Endometrial microvascular endothelial cells (primary cell): ENCODE data around the genes MEIS1 and PNO1.

GRCh38 chr2:65130377-65130987, 576 bp upstream of the RAB1A start:
- RAMPAGE, long total RNA = no peak

DNA sequence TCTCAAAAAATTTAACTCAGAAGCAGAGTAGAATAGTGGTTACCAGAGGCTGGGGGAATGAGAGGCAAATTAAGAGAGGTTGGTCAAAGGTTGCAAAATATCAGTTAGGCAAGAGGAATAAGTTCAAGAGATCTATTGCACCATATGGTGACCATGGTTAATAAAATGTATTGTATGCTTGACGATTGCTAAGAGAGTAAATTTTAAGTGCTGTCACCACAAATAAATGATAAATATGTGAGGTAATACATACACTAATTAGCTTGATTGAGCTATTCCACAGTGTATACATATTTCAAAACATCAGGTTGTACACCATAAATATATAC, 23.1 kb upstream of the ACTR2 start:
- RAMPAGE, long total RNA = no peak

GRCh38 chr2:65300942-65301604, 73.4 kb downstream of the ACTR2 start:
- RAMPAGE, long total RNA = no peak

DNA sequence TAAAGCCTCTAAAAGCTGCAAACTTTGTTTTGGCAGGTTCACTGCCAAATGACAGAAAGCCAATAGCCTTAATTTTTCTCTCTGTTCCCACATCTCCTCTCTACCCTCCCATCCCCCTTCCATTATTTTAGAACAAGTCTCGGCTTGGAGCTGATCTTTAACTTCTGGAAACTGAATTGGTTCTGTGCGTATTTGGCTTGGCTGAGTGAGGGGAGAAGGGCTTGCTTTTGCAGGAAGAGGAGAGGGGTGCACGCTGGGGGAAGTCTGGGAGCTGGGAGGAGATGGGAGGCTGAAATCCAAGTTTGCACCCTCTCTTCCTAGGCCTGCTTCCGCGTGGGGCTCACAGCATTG, 176.0 kb upstream of the SPRED2 start:
- RAMPAGE, long total RNA = no peak

- RAMPAGE, long total RNA = no peak
Measured at GRCh38 chr2:65630671-65630922, 198.2 kb upstream of the SPRED2 start.

DNA sequence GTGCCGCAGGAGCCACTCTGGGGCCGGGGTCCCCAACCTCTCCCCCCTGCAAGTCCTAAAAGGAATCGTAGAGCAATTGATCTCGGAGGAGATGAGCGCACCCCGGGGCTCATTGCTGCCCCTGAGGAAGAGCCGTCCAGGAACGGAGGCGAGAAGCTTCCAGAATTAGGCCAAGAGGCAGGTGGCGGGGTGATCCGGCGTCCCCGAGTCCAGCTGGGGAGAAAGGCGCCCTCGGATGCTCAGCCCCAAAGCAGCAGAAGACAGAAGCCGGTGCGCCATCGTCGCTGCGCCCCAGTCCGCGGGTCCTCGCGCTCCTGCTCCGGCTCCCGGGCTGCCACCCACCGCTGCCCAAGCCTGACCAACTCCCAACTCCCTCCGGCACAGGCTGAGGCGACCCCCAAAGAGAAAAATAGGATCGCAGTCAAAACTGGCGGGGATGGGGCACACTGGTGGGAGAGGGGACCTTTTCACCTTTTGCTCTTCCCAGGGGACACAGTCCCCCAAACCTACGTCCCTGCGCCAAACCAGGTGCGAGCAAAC, 8.6 kb upstream of the MEIS1 start:
- RAMPAGE, long total RNA = no peak

GRCh38 chr2:66434891-66436133, at the start of gene MEIS1:
MEIS1 (plus strand) TSS chr2:66435125.
- RAMPAGE, long total RNA = start-site peak on the plus strand at chr2:66435143-66435173, 19 and 26 reads in 2 replicates

DNA sequence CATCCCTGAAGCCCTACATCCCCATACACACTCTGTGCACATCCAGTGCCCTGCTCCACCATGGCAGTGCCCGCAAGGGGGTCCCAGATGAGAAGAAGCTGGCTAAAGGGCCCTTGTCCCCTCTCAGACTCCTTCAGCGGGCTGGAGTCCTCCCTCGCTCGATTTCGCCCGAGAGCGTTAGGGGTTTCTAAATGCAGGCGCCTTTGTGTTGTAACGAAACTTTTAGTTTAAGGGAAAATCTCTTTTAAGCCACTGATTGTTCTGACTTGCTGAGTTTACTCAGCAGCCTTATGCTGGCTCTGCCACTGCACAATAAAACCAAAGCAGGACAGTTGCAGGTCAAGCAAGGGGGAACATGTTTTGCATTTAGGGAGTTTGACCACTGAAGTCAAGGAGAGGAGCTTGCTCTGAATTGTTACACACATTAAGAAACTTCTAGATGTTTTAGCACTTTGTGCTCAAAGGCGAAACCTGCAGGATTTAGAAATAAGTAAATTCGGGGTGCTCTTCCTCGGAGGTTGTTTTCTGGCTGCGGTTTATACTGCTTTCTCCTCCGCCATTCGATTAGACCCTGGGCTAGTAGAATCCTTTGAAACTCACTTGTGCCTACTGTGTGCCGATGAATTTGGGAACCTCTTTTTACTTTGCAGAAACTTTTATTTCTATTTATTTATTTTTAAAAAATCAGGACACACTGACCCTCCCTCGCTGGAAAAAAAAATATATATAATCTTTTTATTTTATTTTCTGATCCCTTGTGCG, 3.4 kb downstream of the MEIS1 start:
- RAMPAGE, long total RNA = no peak

DNA sequence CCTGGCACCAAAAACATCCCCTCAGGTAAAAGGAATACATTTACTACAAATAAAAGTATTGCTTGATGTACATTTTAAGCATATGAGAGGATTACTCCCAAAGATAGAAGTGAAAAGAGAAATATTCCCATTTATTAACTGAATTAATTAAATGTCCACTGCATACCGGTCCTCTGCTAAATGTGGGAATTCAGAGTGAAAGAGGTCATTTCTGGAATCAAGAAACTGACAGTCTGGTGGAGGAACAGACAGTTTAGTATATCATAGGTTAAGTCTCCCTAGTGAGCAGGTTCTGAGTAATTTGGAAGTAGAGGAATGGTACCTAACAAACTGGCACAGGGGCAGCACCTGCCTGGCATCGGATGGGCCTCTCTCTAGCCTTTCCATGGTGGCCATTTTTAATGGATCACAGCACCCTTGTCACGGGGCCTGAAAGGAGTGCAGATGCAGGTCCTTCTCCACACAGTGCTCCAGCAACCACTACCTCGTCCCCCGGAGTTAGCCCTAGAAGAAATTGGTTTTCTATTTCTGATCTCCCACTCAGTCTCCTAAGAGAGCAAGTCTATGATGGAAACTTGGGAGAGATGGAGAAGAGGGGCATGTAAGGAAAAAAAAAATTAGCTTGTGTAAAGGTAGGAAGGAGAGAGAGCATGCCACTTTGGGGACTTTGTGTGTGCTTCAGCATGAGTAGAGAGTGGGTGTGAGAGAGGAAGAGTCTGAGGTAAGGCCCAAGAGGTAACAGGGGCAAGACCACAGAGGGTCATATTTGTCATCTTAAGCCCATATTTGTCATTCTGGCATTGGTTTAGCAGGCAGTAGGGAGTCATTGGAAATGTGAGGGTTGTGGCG, 41.6 kb downstream of the MEIS1 start:
- RAMPAGE, long total RNA = no peak

- RAMPAGE, long total RNA = no peak
Measured at GRCh38 chr2:66576803-66577484, 142.0 kb downstream of the MEIS1 start.

DNA sequence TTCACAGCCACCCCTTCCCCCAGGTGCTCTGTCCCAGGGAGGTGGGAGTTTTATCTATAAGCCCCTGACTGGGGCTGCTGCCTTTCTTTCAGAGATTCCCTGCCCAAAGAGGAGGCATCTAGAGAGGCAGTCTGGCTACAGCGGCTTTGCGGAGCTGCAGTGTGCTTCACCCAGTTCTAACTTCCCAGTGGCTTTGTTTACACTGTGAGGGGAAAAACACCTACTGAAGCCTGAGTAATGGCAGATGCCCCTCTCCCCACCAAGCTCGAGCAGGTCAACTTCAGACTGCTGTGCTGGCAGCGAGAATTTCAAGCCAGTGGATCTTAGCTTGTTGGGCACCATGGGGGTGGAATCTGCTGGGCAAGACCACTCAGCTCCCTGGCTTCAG, 190.6 kb downstream of the MEIS1 start:
- RAMPAGE, long total RNA = no peak

DNA sequence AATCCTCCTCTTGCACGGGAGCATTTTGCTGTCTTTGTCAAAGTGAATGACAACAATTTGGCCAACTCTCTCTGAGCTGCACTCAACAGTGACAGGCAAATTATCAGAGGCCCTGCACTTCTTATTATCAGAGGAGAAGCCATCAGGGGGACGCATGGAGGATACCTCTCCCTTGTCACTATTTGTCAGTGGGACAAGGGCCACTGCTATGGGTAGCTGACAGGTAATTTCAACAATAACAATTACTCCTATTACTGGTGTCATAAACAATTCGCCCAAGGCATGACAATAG, 260.4 kb downstream of the MEIS1 start:
- RAMPAGE, long total RNA = no peak

GRCh38 chr2:67055892-67056355, 341.2 kb upstream of the ETAA1 start:
- RAMPAGE, long total RNA = no peak

GRCh38 chr2:67877361-67877666, 185.5 kb downstream of the C1D start:
- RAMPAGE, long total RNA = no peak

GRCh38 chr2:68157668-68158677, at the start of gene PNO1:
PNO1 (plus strand) TSS chr2:68157888.
- RAMPAGE, long total RNA = start-site peak on the plus strand at chr2:68157868-68157932, 269 and 572 reads in 2 replicates

- RAMPAGE, long total RNA = no peak
Measured at GRCh38 chr2:68182972-68183747, 25.5 kb downstream of the PNO1 start.

- RAMPAGE, long total RNA = no peak
Measured at GRCh38 chr2:68252940-68253440, 658 bp upstream of the PPP3R1 start.

DNA sequence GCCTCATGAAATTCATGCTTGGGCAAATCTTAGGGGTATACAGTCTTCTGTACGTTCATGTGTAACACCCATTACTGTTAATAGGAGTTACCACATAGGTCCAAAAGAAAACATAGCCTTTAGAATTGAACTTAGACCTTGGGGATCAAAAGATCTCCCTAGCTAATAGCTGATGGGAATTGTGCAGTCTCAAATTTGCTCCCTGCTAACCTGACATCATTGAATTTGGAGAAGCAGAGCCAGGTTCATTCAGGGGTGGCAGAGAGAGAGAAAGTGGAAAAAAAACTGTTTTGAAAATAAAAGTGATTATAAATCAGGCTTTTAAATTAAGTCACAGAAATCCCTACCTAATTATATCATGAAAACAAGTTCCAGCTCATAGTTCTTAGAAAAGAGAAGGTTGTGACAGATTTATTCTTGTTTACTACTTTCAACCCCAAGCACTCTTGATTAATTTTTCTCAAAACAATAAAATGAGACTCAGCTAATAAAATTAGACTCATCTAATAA, 28.1 kb upstream of the PPP3R1 start:
- RAMPAGE, long total RNA = no peak

DNA sequence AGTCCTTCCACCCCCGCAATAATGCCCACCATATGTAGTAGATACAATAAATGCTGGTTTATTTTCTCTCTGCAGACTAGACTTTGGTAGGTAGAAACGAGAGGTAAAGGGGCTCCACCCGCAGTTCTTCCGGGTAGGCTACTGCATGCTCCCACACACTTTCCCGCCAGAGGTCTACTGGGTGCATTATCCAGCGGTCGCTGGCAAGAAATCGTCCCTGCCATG, 1.6 kb downstream of the CNRIP1 start:
- RAMPAGE, long total RNA = no peak

- RAMPAGE, long total RNA = no peak
Measured at GRCh38 chr2:68366046-68366699, 1.1 kb downstream of the PLEK start.